SP-49 (cell line): ENCODE data around the genes DHRS11, LHX1, MRPL45 and ARHGAP23.

DNA sequence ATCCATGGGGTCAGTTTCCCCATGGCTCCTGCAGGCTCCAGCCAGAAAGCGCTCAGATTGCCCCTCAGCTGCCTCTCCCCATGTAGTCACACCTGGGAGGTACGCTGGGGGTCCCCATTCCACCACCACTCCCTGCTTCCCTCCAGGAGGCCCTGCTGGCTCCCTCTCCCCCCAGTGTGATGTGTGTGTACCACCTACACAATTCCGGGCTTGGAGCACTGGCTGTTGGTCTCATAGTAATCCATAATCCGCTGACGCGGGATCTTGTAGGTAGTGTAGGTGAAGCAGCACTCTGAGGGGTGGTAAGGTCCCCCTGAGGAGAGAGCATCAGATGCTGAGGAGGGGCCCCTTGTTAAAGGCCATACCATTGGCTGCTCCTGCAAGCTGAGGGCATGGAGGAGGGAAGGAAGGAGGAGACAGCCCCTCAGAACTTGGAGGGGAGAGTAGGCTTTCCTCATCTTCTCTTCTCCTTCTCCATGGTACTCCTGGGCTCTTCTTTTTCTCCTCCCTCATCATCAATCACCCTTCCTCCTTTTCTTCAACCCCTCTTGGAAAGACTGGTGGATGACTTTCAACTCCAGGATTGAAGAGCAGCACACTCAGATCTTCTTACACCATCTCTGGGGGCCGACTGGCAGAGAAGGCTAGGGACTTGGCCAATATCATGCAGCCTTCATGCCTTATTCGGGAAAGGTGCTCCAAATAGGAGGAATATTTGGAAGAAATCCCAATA lies 2.2 kb downstream of the CCL14 start:
- PRO-cap, result no peak

DNA sequence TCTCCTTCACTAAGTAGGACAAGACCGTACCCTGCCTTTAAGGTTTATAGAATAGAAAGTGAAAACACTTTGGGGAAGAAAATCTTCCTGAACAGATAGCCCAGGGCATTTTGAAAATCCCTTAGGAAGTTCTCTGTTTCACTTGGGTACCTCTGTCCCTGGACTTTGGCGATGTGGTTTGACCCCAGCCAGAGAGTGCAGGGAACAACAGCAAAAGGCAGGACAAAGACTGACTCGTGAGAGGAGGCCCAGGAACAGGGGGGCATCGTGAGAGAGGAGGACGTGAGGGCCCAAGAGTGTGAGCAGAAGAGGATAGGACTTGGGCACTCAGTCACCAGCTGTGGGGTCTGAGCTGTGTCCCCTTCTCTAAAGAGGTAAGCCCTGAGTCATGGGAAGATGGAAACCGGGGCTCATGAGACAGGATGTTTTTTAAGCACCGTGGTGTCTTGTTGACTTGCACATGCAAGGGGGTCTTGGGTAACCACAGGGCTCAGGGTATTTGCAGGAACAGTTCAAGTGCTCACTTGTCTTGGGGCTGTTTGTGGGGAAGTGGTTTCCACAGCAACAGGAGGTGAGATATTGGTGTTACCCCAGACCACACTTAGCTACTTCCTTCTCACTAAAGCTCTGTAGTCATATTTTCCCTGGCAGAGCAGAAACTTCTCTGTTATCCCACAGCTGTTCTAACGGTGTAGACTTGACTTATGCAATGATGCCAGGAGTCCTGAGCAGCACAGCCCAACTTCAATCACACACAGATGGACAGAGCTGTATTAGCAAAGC lies 7.5 kb downstream of the CCL3 start:
- PRO-cap, result unidirectional peak, minus-strand start at position 349 of the sequence

GRCh38 chr17:36088684-36089122 lies 1.2 kb downstream of the CCL3 start:
- PRO-cap, result no peak

DNA sequence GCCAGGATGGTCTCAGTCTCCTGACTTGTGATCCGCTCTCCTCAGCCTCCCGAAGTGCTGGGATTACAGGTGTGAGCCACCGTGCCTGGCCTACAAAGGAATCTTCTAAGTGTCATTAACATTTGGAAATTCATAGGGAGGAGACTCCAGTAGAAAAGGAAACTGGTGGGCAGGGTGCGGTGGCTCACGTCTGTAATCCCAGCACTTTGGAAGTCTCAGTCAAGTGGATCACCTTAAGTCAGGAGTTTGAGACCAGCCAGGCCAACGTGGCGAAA lies 22.8 kb upstream of the DHRS11 start:
- PRO-cap, result no peak

DNA sequence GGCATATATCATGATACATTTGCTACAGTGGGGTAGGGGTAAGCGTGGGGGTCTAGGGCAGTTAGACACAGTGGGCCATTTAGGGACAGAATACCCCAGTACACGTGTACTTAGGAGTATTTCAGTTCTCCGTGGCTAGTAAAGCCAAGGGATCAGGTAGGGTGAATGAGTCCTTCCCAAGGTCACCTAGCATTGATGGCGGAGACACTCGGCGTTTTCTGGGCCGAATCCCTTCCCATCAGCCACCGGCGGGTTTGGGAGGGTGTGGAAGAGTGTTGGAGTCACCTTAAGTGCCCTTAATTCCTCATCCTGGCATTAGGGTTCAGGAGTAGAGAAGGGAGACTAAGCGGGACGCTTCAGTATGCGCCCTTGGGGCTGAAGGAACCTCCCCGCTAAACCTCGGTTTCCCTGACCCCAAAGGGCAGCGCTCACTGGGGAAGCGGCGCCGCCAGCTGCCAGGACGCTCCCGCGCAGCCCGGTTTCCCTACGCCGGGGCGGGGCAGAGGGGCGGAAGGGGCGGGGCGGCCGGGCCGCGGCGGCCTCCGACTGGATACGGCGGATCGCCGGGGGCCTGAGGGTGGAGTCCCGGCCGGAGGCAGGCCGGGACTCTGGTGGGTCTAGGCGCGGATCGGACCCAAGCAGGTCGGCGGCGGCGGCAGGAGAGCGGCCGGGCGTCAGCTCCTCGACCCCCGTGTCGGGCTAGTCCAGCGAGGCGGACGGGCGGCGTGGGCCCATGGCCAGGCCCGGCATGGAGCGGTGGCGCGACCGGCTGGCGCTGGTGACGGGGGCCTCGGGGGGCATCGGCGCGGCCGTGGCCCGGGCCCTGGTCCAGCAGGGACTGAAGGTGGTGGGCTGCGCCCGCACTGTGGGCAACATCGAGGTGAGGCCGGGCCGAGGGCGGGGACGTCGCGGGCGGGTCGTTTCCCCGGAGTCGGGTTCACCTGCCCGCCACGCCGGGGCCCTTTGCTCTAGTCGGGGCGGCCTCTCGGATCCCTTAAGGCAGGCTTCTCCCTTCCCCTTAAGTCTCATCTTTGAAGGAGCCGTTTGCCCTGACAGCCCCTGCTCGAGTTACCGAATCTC lies at the start of gene DHRS11:
Gene DHRS11, plus strand, starts transcription at position 603 of the 1,080 bp plus-strand sequence.
- PRO-cap, result no peak

DNA sequence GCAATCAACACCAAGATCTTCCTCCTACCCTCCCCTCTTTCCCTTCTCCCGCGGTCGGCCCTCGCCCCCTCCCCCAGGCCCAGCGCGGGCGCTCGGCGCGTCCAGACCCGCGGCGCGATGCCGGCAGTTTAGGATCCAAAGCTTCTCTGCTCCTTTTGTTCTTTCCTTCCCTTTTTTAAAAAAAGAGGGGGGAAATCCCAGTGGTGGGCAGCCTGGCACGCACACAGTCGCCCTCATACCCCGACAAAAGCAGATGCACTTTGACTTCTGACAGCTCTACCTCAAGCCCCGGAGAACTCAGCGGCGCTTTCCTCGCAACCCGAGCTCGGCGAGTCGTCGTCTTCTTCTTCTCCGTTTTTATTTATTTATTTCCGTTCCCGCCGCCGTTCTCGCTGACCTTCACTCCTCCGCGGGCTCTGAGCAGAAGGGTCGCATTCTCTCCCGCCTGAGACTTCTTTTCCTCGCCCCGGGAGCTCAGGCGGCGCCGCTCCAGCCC lies at the start of gene LHX1:
Gene LHX1, plus strand, starts transcription at position 11 of the 496 bp plus-strand sequence.
- PRO-cap, result no peak

GRCh38 chr17:37004879-37005417 lies 56.2 kb downstream of the AATF start:
- PRO-cap, result no peak

- PRO-cap, result no peak
Observed at GRCh38 chr17:37085270-37086192, 136.8 kb downstream of the AATF start.

DNA sequence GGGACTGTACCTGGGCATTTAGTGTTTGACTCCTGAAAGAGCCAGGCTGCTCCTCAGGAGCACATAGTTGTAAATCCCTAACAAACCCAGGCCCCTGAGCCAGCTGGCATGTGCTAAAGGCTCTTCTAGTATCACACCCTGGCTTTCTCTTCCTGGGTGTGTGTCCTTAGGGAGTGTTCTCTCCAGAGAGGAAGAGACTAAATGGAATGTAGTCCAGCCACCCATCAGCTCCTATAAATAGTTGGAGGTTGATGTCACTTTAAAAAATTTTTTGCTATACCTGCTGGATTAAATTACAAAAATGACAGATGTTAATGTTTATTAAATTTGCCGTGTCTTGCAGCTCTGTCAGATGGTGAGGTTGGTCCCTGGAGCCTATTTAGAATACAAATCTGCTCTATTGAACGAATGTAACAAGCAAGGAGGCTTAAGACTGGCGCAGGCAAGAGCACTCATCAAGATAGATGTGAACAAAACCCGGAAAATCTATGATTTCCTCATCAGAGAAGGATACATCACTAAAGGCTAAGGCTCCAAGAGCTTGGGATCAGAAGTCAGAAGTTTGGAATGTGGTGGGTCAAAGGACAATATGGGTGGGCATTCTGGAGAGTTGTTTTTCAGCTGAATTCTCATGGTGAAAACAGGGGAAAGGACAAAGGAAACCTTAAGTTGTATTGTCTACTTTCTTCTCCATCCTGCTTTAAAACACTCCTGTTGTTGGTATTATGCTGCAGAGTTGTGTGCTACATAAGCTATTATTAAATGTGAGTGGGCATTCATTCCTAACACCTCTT lies 13.0 kb upstream of the DUSP14 start:
- PRO-cap, result no peak

GRCh38 chr17:37587495-37588162 lies 21.6 kb downstream of the SYNRG start:
- PRO-cap, result no peak

DNA sequence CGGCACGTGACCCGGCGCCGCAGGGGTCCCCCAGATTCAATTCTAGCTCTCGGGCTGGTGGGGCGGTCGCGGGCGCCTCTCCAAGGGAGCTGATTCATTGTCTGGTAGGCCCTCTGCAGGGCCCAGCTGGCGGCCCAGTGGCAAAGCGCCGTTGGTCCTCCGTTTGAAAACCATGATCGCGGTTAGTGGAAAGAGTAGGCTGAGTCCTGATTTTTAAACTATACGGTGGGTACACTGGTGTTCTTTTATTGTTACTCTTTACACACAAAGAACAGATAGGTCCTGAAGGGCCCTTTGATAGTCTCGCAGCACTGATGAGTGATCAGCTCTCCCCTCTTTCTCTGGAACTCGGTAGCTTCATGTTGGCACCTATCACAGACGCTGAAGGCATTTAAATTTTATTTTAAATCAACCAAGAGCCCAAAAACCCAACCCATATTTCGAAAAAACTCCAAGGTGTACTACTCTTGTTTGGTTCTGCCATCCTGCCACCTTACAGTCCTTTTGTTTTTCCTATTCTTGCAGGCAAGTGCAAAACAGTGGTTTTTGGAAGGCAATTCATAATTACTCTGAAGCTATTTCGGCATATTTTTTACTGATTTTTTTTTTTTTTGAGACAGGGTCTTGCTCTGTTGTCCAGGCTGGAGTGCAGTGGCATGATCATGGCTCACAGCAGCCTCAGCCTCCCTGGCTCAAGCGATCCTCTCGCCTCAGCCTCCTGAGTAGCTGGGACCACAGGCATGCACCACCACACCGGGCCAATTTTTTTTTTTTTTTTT lies 500 bp upstream of the SYNRG start:
- PRO-cap, result bidirectional peak, plus-strand start at position 39 of the sequence, minus-strand start outside the sequence

DNA sequence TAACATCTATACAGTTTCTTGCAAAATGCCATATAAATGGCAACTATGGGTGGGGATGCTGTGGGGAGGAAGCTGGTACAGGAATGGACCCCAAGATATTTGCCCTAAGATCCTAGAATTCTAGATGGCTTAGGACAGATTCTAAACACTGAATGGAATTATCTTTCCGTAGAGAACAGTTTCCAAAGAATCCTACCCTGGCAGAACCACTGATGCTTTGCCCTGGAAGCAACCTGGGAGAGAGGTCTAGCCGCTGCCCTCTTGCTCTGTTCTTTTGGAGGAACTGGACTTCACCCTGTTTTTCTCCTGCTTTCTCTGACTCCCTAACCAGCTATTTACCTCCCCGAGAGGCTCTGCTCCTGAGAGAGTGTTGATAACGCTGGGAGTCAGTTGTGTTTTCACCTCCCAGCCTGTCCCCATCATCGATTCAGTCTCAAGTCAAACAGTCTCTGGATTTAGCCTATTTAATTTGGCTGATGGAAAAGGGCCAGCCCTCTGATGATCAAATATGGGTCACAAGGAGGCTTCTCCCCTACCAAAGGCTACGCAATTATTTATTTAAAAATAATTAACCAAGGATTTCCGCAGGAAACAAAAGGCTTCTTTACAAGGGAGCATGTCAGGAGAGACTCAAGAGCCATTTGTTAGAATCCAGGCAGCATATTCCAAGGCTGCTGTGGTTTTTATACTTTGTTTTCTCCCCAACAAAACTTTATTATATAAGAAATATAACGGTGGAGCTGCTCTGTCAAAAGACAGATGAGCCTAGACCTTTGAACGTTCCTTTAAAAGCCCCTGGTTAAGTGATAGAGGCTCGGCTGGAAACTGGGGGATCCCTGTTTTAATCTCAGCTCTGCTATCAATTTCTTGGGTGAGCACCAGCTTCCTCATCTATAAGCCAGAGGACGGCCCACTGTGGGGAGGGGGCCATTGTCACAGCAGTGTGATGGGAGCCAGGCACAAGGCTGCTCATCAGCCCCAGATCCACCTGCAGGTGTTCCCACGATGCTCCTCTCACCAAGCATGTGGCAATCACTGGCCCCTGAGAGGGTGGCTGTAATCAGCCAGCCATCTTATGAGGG lies 31.7 kb downstream of the HNF1B start:
- PRO-cap, result no peak

GRCh38 chr17:37714635-37715211 lies 30.1 kb downstream of the HNF1B start:
- PRO-cap, result no peak

DNA sequence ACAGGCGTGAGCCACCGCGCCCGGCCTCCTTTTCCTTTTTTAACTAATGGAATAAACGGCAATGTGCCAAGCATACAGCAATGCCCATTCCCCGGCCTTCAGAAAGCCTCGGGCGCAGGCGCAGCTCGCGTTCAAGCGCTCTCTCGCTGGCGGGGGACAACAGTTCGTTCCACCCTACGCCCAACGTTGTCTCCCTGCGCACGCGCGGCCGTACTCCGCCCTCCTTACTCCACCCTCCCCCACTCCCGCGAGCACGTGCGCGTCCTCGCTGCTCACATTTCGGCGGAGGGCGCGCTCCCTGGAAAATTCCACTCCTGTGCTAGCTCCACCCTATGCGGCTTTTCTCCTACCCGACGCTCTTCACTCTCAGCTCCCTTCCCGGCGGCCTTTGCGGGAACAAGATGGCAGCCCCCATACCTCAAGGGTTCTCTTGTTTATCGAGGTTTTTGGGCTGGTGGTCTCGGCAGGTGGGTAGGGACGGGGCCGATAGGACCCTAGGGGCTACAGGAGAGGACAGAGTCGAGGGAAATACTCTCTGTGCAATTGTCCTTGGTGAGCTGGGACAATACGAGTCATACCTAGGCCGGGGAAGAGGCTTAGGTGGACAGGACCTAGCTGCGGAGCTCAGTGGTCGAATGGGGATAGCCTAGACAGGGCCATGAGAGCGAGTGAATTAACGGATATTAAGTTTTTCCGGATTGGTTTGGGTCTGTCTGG lies at the start of gene MRPL45:
Gene MRPL45, plus strand, starts transcription at position 386 of the 717 bp plus-strand sequence.
- PRO-cap, result bidirectional peak, plus-strand start at position 388 of the sequence, minus-strand start at position 196 of the sequence

DNA sequence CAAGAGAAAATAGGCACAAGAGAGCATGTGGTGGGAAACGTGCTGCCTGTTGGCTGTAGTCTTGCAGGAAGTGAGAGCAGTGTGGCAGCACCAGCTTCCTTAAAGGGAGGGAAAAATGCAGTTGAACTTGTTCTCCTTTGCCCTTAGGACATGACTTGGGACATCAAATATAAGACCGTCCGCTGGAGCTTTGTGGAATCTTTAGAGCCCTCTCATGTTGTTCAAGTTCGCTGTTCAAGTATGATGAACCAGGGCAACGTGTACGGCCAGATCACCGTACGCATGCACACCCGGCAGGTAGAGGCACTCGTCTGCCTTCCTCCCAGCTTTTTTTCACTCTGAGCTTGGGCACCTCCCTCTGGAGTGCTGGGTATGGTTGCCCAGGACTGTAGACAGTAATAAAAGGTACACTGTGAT lies 23.3 kb downstream of the GPR179 start:
- PRO-cap, result no peak

GRCh38 chr17:38405032-38405544 lies 23.2 kb upstream of the ARHGAP23 start:
- PRO-cap, result no peak

- PRO-cap, result bidirectional peak, plus-strand start at chr17:38428466, minus-strand start at chr17:38428289
Observed at GRCh38 chr17:38427851-38428762, at the start of gene ARHGAP23. ARHGAP23 (plus strand) TSS chr17:38428464.

DNA sequence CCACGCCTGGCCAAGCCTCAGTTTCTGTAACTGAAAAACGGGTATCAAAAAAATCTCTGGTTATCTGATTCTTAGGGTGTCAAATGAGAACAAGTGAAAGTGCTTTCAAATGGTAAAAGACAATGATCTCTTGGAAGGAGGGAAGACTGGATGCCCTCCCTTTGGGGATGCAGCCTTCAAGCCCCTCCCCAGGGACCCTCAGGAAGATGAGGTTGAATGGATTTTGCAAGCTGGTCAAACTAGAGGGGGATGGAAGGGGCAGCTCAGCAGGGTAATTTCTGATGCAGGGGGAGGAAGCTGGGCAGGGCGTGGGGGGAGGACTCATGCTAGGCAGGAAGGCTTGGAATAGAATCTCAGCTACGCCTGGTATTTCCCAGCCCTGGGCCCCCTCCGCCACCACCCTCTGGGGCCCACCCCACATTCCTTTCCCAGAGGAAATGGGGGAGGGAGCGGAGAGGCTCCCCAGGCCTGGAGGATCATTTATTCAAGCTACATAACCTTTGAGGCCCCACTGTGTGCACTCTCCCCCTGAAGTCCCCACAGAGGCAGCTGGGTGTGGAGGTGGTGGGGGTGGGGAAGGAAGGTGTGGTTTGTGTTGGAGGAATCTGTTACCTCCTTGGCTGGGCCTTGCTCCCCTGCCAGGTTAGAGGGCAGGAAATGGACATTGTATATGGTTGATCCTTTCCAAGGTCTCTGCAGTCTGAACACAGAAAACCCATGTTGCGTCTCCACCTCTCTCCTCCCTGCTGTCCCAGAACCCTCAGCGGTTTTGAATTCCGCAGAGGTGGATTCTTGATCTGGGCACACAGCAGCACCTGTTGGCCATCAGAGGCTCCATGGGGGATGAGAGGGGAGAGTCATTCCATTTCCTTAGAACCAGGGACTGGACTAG lies 22.7 kb downstream of the ARHGAP23 start:
- PRO-cap, result no peak

GRCh38 chr17:38453995-38454513 lies 25.8 kb downstream of the ARHGAP23 start:
- PRO-cap, result no peak

DNA sequence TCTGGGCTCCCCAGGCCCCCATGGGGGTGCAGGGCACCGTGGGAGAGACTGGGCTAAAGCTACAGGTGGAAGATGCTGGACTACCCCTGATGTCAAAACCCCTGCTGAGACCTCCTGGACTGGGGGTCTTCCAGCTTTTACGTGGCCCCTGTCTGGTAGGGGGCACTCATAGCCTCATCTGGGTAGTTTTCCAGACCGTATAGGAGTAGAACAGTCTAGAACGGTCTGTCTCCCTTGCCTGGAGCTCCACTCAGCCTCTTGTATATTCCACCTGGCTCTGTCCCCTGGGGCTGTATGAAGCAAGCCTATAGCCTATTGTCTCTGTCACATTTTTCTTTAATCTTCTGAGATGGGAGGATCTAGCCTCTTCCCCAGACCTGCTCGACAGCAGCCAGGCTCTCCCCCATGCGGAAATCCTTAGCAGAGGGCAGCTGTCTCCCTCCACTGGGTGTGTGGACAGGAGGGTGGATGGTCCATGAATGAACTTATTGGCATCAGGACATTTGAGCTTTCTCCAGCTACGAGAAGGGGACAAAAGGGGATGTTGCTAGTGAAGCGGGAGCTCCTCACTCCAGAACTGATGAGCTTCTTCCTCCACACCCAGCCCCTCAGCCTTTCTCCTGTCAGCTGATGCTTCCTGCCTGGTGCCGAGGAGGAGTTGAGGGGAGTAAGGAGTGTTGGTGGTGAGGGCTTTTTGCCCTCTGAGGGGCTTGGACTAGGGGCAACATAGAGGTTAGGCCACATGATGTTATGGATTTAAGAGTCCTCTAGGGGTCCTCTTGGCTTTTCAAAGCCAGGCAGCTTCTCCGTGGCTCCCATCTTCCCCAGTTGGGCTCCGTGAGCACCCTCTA lies 27.8 kb downstream of the ARHGAP23 start:
- PRO-cap, result no peak